Kidney (tissue), 2 donors: ENCODE data around the gene OSTN.

GRCh38 chr3:190492104-190492599 lies 21.7 kb upstream of the IL1RAP start:
- PRO-cap = no peak
- RRBS = no CpG with 5 or more reads among the region's 1 CpG

- PRO-cap = no peak
- RRBS = no CpG with 5 or more reads among the region's 30 CpGs
Observed at GRCh38 chr3:190514307-190514975, 556 bp downstream of the IL1RAP start.

DNA sequence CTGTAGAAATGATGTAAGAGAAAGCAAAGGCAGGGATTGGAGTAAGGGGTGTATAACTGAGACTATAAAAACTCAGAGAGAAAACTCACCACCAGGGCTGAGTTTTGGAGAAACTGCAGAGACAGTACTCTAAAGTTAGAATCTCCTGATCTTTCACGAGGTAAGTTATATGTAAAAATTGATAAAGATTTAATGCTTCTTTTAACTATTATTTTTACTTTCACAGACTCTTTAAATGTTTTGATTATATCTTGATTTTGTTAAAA lies at the start of gene OSTN:
TSS of gene OSTN (plus strand) at position 94 of the 266 bp plus-strand sequence.
- PRO-cap = no peak
- RRBS = no CpG with 5 or more reads among the region's 1 CpG

DNA sequence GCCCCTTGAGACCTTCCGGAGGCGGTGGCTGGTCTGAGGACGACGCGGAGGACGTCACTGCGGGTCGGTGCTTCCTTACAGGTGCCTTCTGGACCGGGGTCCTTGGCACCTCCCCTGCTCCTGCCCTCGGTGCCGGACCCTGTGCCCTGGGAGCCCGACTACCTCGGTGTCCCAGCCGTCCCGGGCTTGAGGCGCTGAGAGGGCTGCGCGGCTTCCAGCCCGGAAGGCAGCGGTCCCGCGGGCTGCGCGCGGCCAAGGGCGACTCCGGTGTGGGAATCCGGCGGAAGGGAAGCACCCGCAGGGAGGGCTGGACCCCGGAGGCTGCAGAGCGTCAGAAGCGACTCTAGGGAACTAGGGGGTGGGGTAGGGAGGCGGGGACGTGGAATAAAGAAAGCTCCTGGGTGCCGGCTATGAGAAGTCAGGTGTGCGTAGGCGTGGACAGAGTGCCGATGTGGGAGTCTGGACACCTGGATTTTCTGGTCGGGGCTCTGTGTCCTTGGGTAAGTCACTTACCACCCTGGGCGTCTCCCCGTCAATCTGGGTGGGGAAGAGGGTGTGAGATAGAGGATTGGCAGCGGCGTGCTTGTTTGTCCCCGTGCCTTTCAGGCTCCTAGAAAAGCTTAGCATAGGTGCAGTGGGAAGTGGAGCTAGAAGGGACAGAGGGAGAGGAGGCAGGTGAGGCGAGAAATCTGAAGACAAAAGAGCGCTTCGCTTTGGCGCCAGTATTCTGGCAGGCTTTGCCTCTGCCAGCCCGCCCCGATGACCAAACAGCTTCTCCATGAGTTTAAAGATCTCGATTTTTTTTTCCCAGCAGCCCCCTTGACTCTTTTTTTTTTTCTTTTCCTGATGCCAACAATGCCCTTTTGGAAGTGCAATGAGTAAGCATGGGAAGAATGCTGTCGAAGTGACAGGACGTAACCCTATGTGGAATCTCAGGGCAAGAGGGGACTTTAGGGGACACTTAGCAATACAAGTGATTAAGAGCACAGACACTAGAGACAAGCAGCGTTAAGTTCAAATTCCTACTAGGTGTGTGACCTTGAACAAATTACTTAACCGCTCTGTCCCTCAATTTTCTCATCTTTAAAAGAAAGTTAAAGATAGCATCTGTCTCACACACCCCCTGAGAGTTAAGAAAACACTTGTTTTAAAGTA lies 212.0 kb downstream of the FGF12 start:
- PRO-cap = no peak
- RRBS = 6% methylated on average over 29 of the region's 56 CpGs

GRCh38 chr3:192597538-192598011 lies 129.8 kb downstream of the FGF12 start:
- PRO-cap = no peak
- RRBS = no CpG with 5 or more reads among the region's 3 CpGs

DNA sequence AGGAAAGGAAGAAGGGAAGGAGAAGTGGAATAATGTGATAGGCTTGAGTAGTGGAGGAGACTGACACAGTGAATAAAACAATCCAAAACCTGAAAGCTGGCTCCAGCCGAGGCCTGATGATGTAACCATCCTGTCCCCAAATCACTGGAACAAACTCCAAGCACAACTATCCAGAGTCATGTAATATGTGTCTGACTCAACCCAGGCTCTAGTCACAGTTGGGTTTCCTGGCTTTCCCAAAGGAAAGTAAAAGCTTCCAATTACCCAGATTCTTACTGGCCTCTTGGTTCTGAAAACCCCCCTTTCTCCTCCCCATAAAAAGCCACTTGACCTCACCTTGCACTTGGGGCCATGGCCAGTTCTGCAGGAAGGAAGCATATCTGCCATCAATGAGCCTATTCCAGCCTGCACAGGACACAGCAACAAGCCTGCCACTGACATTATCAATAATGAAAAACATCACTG lies 48.3 kb downstream of the MB21D2 start:
- PRO-cap = no peak
- RRBS = no CpG with 5 or more reads among the region's 1 CpG

GRCh38 chr3:192916737-192917357 lies 809 bp downstream of the MB21D2 start:
- PRO-cap = bidirectional peak, plus-strand start at chr3:192917027, minus-strand start at chr3:192916863; bidirectional peak, plus-strand start at chr3:192917137, minus-strand start at chr3:192917147; unidirectional peak, minus-strand start at chr3:192917266
- RRBS = 2% methylated on average over 23 of the region's 46 CpGs

GRCh38 chr3:193240200-193240895 lies 674 bp upstream of the PLAAT1 start:
- PRO-cap = no peak
- RRBS = no CpG with 5 or more reads among the region's 13 CpGs

GRCh38 chr3:193843001-193843524 lies 250.1 kb downstream of the OPA1 start:
- PRO-cap = no peak
- RRBS = no CpG with 5 or more reads among the region's 12 CpGs

DNA sequence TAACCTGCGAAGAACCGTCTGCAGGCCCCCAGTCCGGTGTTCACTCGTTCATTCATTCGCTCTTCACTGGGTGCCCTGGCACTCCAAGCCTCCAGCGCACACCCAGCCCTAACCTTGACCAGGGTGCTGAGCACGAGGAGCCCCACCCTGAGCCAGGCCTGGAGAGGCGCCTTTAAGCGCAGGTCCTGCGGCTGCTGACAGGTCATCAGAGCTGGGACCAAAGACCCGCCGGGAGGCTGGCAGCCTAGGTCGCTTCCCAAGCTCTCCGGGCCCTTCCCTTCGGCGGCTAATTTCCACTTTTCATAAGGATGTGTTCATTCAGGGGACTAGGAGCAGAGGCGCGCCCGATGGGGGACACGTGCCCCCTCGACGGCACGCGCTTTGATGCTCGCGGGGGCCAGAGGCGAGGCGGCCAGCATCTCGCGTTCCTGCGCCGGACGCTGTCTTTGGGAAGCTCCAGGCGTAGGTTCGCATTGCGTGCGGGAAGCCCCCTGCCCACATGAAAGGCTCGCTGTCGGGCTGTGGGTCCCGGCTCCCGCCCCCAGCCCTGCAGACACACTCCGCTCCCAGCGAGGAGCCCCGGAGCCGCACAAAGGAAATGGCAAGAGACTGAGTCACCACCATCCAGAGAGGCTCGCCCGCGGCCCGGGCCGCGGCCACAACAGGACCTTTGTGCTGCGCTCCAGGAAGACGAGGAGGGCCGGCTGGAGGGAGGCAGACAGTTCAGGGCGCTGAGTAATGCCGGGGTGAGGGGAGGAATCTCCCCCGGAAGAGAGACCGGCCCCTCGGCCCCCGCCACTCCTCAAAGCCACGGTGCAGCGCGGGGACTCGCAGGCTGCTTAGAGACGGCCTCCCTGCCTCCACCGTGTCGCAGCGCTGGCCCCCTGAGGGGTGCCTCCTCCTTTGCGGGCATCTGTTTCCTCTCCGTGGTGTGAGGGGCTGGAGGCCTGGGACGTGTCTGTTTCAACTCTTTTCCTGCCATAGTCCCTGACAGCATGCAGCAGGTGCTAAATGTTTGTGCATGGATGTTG lies 266.4 kb upstream of the HES1 start:
- PRO-cap = bidirectional peak, plus-strand start at position 805 of the sequence, minus-strand start at position 660 of the sequence
- RRBS = 25% methylated on average over 22 of the region's 71 CpGs

- PRO-cap = no peak
- RRBS = no CpG with 5 or more reads among the region's 5 CpGs
Observed at GRCh38 chr3:193878332-193878708, 257.6 kb upstream of the HES1 start.

DNA sequence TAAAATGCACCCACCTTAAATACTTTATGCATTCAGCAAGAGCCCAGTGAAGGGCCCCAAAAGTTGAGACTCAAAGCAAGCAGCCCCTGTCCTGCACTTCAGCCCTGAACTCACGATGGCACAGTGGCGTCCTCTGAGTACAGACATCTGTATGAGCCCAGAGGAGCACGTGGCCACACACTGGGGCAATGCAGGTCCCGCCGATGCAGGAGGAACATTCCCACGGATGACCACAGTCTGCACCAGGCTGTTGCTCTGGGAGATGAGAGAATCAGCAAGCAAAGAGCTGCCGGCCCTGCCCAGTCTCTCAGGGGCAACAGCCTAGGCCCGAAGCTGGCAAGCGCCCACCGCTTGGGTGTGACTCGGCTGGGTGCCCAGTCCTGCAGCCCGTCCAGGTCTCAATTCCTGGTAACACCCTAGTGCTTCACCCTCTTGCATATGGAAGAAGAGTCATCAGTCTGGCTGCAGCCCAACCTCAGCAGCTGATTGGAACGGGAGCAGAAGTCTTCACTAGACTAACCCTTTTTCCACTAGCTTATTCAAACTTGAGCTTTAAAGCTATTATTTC lies 153.7 kb upstream of the HES1 start:
- PRO-cap = no peak
- RRBS = no CpG with 5 or more reads among the region's 13 CpGs

GRCh38 chr3:194040456-194041053 lies 95.4 kb upstream of the HES1 start:
- PRO-cap = no peak
- RRBS = no CpG with 5 or more reads among the region's 9 CpGs

- PRO-cap = no peak
- RRBS = no CpG with 5 or more reads among the region's 6 CpGs
Observed at GRCh38 chr3:194069274-194069750, 66.6 kb upstream of the HES1 start.

- PRO-cap = no peak
- RRBS = no CpG with 5 or more reads among the region's 8 CpGs
Observed at GRCh38 chr3:194126558-194126895, 9.4 kb upstream of the HES1 start.

DNA sequence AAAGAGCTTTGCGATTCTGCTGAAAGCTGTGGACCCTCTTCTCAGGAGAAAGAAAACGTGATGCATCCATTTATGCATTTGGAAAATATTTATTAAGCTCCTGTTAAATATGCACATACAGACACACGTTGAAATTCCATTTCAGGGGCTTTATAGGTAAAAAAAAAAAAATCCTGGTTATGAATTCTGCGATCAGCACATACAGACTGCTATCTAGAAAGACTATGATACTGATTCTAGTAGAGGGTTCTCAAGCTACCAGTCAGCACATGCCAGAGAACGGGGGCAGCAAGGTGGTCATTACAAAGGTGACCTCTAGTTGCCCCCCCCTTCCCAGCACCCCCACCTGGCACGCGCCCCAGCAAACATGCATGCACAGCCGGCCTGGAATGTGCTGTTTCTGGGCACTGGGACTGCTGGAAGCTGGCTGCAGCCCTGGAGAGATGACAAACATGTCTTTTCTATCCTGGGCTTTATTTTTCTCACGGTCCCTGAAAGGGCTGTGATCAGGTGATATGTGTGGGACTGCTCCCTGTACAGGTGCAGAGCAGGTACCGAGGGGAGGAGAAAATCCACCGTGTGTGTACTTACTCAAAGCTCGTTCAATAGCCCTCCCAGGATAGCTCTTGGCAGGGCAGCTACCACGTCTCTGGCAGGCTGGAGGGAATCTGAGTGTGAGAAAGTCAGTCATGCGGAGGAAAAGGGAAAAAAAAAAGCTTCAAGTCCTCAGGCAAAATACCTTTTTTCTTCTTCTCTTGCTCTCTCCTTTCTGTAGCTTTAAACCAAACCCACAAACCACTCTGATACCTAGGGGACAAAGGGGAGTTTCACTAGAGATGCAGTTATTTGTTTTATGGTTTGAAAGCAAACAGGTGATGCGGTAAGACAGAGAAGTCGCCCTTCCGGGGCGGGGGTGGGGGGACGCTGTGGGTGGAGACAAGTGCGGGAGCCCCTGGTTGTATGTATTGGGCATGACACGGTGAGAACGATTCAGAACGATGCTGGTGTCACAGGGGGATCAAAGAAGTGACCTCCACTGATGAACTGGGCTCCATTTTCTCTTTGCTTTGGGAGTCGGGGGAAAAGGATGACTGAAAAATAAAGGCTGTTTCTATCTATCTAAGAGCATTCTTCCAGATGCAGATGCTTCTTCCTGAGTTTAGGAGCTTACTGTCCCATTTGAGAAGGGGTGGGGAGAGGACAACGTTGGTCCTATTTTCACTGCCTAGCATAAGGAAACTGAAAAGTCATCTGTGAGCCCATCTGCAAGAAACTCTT lies 5.0 kb upstream of the HES1 start:
- PRO-cap = no peak
- RRBS = no CpG with 5 or more reads among the region's 25 CpGs

DNA sequence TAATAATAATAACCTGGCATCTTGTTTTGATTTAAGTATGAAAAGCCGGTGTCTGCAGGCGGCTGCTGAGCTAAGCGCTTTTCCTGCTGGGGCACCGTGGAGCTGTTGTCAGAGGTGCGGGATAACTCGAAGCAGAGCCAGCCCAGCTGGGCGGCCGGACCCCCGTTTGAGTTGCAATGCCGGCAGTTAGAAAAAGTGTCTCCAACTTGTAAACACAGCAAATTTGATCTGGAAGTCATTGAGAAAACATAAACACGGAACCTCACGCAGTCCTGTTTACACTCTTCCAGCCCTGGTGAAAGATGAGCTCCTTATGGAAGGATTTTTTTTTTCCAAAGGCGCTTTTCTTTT lies 40.7 kb downstream of the HES1 start:
- PRO-cap = no peak
- RRBS = 13% methylated on average over 6 of the region's 13 CpGs

DNA sequence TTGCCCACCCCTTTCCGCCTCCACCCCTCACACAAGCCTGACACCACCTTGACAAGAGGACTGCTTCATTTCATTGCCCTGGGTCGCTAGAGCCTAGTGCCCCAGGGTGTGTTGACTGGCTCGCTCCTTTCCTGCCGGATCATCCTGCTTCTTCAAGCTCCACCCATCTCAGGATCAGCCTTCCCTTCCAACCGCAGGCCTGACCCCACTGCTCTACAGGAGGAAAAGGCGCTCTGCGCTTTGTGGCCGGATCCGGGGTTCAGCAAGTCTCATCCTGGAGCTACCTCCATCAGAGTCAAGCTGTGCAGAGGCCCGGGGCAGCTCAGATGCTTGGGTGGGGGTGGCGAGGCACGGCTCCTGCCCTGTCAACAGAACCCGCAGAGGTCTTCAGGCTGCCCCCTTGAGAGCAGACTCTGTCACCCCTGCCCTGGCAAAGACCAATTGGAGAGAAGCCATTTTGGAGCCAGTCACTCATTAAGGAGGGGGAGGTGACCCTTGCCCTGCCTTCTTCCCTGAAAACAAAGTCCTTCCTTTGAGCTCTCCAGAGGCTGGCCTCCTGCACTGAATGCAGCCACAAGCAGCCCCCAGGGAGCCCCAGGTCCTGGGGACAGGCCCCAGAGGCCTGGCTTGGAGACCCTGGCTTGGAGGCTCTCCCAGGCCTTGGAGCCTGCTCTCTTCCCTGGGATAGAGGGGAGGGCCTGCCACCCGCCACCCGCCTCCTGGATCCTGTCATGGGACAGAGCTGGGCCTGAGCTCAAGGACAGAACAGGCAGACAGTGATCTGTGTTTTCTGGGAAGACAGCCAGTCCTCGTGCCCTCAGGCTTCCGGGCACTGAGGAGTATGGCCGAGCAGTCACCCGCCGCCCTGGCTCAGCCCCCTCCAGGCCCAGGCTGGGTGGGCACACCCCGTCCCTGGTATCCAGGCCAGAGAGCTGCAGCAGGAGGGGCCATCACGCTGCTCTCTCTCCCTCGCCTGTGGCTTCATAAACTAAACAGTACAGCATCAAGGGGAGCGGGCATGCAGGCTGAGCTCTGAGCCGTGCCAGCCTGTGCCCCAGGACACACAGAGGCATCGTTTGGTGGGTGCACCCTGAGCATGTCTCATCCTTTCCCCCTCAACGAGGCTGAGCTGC lies 80.2 kb downstream of the CPN2 start:
- PRO-cap = bidirectional peak, plus-strand start at position 208 of the sequence, minus-strand start at position 146 of the sequence; bidirectional peak, plus-strand start at position 927 of the sequence, minus-strand start at position 644 of the sequence
- RRBS = 39% methylated on average over 3 of the region's 27 CpGs

GRCh38 chr3:194300109-194300794 lies 50.9 kb downstream of the CPN2 start:
- PRO-cap = no peak
- RRBS = no CpG with 5 or more reads among the region's 19 CpGs

DNA sequence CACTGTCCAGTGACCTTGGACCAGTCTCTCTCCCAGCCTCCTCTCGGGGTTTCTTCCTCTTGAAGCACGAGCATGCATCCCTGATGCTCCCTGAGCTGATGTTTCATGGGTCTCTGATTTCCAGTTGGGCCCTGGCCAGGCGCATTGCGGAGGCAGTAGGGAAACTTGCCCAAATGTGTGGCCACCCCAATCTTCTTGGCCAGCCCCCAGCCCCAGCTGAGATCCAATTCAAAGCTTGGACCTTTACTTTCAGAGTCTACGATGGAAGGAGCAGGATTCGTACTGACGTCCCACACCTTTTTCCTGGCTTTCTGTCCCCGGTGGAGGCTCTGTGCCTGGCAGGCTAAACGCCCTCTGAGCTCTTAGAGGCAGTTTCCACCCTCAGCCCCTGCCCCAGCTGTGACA lies 37.5 kb downstream of the CPN2 start:
- PRO-cap = no peak
- RRBS = no CpG with 5 or more reads among the region's 9 CpGs